B cell (primary cell): ENCODE results near the genes ADAMTS20 and TMEM117.

DNA sequence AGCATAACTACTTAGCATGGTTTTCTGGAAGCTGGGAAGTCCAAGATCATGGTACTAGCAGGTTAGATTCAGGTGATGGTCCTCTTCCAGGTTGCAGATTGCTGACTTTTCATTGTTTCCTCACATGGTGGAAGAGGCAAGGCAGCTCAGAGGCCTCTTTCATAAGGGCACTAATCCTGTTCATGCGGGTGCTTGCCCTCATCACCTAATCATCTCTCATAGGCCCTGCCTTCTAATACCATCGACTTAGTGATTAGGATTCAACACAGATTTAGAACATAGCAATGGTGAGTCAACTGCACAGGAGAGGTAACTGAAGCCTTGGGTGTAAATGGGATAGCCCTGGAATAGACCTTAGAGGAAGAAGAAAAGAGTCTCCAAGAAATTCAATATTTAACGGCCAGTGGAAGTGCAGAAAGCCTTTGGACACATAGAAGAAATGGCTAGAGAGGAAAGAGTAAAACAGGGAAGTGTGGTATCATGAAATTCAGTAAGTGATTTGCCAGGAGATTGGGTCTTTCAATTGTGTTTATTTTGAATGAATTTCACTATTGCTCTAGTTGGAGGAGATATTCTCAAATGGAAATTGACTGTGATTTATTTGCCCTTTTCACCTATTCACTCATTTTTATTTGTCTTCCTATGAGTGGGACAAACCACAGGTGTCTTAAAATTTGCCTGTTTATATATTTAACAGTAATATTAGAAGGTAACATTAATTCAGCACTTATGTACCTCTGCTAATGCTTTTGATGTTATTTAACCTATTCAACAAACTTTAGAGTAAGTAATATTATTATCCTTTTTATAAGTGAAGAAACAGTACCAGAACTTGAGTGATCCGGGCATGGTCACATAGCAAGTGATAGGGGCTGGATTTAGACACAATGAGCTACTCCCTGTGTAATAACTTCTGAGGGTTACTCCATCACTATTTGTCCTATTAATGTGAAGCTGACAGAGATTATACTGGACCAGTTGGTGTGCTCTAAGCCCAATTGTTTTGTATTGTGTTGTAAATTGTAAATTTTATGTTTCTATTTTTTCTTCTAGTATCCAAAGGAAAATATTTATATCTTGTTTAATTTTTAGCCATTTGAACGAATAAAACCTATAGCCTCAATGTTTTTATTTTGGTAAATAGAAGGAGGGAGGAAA, 69.5 kb downstream of the PDZRN4 start:
- PRO-cap = no peak
- CAGE, long polyA plus RNA = no peak

- PRO-cap = no peak
- CAGE, long polyA plus RNA = no peak
Measured at GRCh38 chr12:41567364-41567926, 379.3 kb downstream of the PDZRN4 start.

GRCh38 chr12:42084282-42084986, 60.2 kb downstream of the GXYLT1 start:
- PRO-cap = no peak
- CAGE, long polyA plus RNA = no peak

DNA sequence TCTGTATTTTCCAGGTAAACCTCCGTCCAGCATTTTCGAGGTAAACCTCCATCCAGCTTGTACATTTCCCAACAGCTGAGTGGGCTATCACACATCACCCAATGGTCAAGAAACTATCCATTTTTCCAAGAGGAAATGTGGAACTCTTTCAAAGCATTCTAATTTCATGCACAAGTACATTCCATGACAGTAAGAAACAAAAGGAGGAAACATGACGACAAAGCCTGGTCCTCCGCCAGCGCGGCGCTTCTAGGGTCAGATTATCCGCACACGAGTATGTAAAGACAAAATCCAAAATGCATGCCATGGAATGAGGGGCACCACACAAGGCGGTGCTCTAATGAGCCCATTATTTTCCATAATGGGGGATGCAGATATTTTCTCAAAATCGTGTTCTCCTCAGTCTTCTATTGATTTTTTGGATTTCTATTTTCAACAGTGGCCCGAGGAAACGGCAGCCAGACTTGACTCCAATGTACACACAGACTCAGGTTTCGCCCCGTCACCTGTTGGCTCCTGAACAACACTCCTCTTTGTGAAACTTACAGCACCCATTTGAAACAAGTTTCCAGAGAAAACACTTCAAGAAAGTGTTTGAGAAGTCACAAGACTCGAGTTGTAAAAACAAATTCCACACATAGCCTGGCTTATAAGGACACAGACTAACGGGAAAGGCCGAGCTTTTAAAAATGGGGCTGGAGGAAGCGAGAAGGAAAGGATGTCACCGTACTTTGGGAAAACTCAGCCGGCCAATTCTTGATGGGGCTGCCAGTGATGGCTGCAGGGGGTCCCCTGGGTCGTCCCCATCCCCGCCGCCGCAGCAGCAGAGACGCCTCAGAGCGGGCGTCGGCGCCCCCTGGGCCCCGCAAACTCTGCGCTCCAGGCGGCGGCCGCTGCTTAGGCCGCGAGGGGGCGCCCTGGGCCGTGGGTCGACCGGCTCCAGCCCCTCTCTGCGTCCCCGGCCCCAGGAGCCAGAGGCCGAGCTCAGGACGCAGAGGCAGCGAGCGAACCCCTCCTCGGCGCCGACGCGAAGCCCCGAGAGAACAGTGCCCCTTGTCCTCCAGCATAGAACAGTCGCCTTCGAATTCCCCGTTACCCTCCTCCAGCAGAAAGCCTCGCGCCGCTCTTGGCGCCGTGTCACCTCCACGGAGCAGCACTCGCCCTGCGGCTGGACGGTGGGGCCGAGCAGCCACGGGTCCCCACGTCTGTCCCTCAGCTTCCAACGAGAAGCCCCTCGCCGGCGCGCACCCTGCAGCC, 107.1 kb downstream of the PRICKLE1 start:
- PRO-cap = bidirectional peak, plus-strand start at position 974 of the sequence, minus-strand start at position 874 of the sequence
- CAGE, long polyA plus RNA = no peak

- PRO-cap = no peak
- CAGE, long polyA plus RNA = no peak
Measured at GRCh38 chr12:42549900-42550254, 39.7 kb downstream of the PRICKLE1 start.

GRCh38 chr12:42590524-42591010, 1.0 kb upstream of the PRICKLE1 start:
- PRO-cap = no peak
- CAGE, long polyA plus RNA = no peak

DNA sequence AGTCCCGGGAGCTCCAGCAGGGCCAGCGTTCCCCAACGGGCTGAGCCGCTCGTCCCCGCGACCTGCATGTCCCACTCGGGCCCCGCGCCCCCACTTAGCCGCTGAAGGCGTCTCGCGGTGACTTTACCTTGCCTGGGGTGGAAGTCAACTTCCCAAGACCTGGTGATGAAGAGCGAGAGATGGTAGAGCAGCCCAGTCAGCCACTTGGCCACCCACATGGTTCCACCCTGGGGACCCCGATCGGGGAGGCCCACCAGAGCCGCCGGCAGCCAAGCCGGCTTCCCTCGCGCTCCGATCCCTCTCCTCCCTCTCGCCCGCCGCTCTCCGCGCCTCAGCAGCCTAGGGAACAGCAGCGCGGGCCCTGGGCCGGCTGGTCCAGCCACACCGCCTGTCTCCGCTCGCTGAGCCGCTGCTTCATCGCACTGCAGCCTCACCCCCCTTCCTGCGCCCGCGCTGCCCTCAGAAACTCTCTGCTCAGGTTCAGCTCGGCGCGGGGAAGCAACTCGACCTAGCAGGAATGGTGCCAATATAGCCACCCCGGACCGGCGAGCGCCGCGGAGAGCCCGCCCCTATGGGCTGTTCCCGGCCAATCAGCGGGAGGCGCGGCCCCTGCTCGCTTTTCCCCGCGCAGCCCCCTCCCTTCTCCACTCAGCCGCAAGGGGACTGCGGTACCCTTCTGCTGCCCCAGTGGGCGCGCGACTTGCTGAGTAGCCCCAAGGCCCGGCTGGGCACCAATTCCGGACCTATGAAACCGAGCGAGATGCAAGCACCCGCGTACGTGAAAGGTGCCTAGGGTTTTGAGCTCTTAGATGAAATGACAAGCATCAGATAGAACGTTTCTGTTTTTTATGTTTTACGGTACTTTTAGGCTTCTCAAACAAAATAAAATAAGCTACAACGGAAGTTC, at the start of gene ADAMTS20:
ADAMTS20 (minus strand) TSS at position 500 of the 907 bp plus-strand sequence.
- PRO-cap = no peak
- CAGE, long polyA plus RNA = no peak

DNA sequence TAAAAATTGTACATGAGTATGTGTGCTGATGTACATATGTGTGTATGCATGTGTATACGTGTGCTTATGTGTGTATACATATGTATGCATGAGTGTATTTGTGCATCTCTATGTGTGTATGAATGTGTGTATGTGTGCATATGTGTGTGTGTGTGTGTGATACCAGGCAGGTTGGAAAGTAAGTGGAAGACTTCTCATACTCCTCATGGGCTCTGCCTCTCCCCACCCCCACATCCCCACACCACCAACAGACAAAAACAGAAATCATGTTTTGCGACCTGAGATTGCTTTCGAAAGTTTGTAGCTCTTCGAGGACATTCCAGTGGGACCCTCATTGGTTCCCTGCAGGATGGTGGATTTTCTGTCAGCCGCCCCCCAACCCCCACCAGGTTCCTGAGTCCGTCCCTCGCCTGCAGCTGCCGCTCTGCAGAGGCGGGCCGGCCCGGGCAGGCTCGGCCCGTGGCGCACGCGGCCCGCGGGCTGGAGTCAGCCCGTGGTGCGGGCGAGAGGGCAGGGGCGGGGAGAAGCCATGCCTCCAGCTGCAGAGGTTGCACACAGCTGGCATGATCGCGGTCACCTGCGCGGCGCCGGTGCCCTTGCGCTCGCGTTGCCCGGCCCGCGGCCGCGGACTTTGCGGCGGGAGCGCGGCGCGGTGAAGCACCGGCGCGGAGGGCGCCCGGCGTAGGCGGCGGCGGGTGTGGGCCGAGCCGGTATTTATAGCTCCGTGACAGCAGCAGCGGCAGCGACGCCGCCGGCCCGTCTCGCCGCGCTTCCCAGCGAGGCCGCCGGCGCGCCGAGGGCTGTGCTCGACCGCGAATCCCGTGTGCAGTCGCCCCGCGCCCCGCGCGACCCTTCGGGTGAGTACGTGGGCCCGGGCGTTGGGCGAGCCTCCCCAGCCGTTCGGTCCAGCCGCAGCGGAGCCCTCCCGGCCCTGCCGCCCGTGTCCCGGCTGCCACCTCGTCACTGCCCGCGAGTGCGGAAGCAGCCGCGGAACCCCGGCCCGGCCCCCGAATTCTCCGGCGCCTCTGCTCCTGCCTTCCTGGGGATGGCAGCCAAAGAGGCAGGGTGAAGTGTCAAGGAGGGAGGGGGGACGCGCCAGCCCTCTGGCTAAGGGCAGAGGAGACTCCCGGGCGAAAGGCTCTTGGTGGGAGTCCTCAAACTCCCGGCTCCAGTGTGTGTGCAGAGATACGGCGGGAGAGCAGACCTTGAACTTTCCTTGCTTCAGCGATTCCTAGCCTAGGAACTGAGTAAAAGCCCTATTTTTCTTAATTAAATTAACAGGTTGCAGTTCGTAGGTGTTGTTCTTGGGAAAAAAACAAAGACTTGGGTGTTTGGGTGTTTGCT, at the start of gene TMEM117:
TMEM117 (plus strand) TSS at position 742 of the 1,344 bp plus-strand sequence.
- PRO-cap = unidirectional peak, plus-strand start at position 489 of the sequence; bidirectional peak, plus-strand start at position 544 of the sequence, minus-strand start at position 579 of the sequence; bidirectional peak, plus-strand start at position 742 of the sequence, minus-strand start at position 965 of the sequence; bidirectional peak, plus-strand start at position 1,171 of the sequence, minus-strand start at position 1,245 of the sequence
- CAGE, long polyA plus RNA = no peak

DNA sequence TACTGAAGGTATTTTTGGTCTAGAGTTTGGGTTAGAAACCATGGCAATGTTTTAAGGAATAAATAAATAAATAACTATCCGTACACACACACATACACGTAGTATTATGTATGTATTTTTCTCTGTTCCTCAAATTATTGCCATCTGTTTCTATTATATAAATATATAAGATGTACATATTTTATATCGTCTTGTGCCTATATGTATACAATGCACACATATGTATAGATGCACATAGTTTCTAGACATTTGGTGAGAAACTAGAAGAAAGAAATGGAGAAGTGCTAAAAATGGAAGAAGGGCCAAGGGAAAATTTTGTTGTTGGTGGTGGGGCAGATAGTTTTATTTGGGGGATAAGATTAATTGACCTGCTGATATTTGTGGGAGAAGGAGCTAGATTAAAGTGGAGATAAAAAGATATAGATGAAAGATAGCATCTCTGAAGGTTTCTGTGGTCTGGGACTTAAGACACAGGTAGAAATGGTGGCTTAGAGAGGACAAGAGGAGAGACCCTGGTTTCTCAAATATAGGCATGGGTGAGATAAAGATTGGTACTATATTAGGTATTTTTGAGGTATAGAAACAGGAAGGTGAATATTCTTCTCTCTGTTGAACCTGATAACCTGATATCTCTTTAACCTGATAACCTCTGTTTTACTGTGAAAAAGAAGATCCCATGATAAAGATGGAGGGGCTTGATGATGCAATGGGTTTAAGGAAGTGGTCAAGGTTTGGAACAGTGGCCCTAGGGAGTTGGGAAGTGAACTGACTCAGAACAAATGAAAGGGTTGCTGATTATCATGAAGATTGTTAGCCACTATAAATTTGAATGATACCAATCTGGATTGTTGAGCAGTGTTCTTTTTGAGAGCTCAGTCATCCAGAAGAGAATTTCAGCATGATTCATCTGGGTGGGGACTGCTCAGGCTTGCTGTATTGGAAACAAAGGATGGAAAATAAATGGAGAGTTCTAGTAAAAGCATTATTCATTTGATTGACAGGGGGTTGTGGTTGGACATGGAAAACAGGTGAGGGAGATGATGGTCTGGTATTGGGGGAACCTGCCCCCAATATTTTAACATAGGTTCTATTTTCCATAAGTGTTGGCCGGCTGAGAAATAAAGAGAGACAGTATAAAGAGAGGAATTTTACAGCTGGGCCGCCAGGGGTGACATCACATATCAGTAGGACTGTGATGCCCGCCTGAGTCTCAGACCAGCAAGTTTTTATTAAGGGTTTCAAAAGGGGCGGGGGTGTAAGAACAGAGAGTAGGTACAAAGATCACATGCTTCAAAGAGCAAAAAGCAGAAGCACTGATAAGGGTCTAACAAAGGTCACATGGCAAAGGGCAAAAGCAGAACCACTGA, 11.4 kb downstream of the TMEM117 start:
- PRO-cap = no peak
- CAGE, long polyA plus RNA = no peak

DNA sequence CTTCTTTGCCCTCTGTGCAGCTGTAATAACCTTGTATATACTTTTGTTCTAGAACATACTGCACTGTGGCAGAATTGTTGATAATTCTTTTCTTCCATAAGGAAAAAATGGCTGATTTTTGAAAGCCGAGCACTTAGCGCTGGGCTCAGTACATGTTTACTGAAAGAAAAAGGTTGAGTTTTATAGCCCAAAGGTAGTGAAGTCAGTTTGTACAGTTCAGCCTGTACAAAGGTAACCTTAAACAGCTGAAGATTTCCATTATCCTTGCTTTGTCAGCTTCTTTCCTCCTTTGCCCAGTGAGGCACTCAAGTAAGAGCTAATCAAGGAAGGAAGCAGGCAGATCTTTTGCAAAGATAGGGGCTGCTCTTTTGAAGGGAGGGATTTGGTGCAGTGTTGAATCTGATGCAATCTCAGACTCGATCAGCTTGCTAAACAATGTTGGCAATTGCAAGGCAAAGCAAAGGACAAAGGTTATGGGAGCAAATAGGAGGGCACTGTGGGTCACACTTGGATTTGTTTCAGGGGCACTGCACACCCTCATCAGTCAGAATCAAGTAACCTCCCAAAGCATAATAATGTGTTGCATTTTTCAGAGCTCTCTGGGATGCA, 44.2 kb downstream of the ANO6 start:
- PRO-cap = no peak
- CAGE, long polyA plus RNA = no peak

DNA sequence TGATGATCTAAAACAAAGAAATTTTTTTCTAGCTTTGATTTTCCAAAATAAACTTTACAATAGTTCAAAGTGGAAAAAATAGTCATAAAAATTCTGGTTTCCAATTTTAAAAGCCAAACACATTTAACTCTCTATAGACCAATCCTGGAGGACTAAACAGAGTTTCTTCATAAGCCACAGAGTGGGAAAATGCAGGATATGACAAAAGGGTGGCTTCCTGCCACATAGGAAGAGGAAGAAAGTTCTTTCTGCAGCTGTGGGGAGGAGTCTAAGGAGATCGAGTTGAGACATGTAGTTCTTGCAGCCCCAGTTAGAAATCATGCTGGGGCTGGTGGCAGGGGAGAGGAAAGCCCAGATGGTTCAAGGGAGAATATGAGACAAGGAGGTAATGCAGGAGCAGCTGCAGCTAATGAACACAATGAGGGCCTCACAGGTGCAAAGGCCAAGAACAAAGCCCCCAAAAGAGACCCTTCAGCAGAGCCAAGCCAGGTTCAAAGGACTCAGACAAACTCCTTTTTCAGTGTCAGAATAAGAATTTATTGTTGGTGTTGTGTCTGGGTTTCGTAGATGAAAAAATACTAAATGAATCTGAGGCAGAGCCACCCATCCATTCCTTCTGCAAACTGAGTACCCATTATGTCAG, 84.9 kb upstream of the ARID2 start:
- PRO-cap = no peak
- CAGE, long polyA plus RNA = no peak

GRCh38 chr12:45744844-45745695, 15.6 kb downstream of the ARID2 start:
- PRO-cap = no peak
- CAGE, long polyA plus RNA = no peak

DNA sequence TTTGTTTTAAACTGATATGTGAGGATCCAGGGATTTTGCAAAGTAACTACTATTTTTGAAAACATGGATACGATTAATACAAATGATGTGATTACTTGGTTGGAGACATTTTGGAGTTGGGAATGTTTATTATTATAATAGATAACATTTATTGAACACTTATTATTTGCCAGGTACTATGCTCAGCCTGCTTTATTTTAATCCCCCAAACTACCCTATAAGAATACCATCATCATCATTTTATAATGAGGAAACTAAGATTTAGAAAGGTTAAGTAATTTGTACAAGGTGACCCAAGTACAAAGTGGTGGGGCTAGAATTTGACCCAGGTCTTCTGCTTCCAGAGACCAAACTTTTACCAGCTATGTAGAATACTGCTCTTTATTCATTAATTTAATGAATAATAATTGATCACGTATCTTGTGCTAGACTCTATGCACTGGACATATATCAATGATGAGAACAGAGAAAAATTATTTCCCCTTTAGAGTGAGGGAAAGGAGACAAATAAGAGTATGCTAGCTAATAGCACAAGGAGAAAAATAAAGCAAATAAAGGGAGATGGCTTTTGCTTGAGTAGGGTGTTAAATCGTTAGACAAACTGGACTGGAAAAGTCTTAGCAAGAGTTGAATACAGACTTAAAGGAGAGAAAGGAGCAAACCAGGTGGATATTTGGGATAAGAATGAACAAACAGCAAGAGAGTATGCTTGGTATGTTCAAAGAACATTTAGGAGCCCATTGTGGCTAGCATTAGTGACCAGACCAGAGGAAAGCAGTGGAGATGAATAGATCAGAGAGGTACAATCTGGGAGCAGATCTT, 21.3 kb downstream of the ARID2 start:
- PRO-cap = no peak
- CAGE, long polyA plus RNA = no peak

DNA sequence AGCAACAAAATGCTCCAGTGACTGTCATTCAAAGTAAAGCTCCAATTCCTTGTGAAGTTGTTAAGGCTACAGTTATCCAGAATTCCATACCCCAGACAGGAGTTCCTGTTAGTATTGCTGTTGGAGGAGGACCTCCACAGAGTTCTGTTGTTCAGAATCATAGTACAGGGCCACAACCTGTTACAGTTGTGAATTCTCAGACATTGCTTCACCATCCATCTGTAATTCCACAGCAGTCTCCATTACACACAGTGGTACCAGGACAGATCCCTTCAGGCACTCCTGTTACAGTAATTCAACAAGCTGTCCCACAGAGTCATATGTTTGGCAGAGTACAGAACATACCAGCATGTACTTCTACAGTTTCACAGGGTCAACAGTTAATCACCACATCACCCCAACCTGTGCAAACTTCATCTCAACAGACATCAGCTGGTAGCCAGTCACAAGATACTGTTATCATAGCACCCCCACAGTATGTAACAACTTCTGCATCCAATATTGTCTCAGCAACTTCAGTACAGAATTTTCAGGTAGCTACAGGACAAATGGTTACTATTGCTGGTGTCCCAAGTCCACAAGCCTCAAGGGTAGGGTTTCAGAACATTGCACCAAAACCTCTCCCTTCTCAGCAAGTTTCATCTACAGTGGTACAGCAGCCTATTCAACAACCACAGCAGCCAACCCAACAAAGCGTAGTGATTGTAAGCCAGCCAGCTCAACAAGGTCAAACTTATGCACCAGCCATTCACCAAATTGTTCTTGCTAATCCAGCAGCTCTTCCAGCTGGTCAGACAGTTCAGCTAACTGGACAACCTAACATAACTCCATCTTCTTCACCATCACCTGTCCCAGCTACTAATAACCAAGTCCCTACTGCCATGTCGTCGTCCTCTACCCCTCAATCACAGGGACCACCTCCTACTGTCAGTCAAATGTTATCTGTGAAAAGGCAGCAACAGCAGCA, 121.0 kb downstream of the ARID2 start:
- PRO-cap = no peak
- CAGE, long polyA plus RNA = no peak

DNA sequence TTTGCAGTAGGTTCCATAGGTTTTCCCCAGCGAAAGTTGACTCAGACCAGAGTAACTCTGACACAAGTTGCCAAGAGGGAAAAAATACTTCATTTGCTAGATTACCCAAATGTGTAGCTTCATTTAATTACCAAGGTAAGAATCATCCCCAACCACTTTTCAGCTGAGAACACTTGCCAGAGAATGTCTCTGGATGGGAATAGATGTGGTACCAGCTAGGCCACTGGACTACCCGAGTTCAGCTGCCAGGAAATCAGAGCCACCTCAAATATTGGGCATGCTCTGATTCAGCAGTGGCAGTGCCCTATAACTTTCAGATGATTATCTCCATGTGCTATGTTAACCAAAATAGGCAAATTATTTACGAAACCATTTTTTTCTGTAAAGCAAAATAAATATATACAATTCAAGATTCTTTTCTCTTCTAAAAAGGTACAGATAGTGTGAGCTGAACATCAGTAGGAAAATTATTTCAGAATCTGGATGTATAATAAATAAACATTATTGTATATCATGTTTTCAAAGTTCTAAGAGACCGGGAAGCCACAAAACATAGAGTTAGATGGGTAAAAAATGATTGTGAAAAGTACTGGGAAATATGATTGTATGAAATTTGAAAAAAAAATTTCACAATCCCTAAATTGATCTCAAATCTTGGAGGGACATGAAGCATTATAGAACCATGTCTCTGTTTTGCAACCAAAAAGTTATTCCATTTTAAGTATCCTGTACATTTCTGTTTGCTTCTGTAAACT, 80.5 kb downstream of the SLC38A1 start:
- PRO-cap = no peak
- CAGE, long polyA plus RNA = no peak

DNA sequence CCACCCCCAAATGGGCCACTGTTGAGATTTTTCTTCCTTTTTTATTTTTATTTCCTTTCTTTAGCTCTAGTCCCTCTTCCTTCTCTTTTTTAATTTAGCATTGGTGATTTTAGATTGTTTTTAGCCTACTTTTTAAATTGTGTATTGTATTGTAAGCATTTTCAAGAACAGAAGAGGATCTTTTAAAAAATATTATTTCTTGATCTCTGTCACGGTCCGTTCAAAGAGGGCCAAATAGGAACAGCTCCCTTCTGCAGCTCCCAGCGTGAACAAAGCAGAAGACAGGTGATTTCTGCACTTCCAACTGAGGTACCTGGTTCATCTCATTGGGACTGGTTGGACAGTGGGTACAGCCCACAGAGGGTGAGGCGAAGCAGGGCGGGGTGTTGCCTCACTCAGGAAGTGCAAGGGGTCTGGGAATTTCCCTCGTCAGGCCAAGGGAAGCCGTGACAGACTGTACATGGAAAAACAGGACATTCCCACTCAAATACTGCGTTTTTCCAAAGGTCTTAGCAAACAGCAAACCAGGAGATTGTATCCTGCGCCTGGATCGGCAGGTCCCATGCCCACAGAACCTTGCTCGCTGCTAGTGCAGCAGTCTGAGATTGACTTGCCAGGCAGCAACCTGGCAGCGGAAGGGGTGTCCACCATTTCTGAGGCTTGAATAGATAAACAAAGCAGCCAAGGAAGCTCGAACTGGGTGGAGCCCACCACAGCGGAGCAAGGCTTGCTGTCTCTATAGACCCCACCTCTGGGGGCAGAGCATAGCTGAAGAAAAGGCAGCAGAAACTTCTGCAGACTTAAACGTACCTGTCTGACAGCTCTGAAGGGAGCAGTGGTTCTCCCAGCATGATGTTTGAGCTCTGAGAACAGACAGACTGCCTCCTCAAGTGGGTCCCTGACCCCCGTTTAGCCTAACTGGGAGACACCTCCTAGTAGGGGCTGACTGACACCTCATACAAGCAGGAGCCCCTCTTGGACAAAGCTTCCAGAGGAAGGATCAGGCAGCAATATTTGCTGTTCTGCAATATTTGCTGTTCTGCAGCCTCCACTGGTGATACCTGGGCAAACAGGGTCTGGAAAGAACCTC, 22.7 kb downstream of the SLC38A1 start:
- PRO-cap = no peak
- CAGE, long polyA plus RNA = no peak

- PRO-cap = no peak
- CAGE, long polyA plus RNA = no peak
Measured at GRCh38 chr12:46352231-46352555, 20.4 kb downstream of the SLC38A2 start.

DNA sequence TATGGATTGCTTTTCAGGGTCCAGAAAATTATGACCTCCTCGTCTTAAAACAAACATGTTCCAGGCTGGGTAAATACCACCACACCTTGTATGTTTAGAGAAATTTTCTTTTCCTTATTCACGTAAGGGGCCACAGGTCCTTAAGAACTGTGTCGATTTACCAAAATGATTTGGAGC, 2.7 kb downstream of the SLC38A2 start:
- PRO-cap = no peak
- CAGE, long polyA plus RNA = no peak

- PRO-cap = bidirectional peak, plus-strand start at chr12:46371542, minus-strand start at chr12:46371389
- CAGE, long polyA plus RNA = no peak
Measured at GRCh38 chr12:46371423-46371915, 1.1 kb downstream of the SLC38A2 start.

DNA sequence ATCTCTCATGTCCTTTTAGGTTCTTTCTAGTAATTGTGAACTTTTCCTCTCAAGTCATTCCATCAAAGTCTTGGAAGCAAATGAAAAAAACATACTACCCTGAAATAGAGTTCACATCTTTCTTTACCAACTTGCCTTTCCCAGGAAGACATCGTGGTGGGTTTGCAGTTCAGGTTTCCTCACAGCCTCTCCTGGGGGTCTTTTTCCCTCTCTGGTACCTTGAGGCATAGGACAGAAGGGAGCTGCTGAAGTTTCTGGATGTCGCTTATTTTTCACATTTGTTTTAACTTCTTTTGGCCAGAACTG, 11.7 kb upstream of the SLC38A2 start:
- PRO-cap = no peak
- CAGE, long polyA plus RNA = no peak